T-cell (primary cell): Measurements from ENCODE around the gene PDXP.

DNA sequence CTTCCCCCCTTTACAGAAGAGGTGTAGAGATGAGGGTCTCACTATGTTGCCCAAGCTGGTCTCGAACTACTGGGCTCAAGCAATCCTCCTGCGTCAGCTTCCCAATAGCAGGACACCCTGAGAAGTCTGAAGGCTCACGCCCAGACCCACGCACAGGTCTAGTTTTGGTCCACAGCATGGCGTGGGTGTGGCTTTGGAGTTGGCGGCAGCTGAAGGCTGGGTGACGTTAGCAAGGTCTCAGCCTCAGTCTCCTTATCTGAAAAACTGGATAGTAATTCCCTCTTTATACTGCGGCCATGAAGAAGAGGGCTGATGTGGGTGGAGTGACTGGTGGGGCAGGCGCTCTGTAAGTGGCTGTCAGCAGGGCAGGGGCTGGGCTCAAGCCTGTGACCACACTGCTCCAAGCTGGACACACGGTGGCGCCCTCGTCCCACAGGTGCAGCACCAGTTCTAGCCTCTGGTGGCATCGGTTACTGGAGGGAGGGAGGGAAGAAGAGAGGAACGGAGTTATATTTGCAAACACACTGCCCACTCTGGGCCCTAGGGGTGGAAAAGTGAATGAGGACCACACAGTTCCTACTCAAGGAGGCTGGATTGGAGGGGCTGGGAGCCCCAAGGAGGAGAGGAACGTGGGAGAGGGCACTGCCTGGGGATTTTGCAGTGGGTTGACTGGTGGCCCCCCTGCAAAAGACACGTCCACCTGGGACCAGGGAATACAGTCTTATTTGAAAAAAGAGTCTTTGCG, 19.5 kb upstream of the CARD10 start:
- PRO-cap, 7 experiments: no peak in any of the 7 experiments

GRCh38 chr22:37607832-37608061, 887 bp upstream of the GGA1 start:
- PRO-cap, 7 experiments: peak in 1 of 7 experiments; most common minus-strand start chr22:37607955 (in 1)

DNA sequence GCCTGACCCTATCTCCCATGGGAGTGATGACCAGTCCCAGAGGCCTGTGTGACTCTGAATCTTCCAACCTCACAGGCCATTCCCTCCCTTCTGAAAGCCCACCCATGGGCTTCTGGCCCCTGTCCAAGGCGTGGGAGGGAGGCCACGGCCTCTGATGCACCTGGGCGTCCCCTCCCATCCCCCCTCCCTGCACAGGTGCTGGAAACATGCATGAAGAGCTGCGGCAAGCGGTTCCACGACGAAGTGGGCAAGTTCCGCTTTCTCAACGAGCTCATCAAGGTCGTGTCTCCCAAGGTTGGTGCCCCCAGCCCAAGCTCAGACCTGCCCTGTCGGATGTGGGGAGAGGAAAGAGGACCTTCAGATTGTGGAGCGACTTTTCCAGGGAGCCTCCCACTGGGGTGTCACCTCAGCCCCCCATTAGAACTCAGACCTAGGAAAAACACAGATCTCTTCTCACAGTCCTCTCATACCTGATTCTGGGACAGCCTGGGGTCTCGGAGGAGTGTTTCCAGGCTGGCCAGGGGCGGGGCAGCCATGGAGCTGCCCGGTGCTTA, 9.7 kb downstream of the GGA1 start:
- PRO-cap, 7 experiments: no peak in any of the 7 experiments

GRCh38 chr22:37631655-37632347, 7.7 kb upstream of the SH3BP1 start:
- PRO-cap, 7 experiments: peak in 6 of 7 experiments; most common plus-strand start chr22:37632050 (in 5)

GRCh38 chr22:37644737-37645344, 5.4 kb downstream of the SH3BP1 start:
- PRO-cap, 7 experiments: no peak in any of the 7 experiments

GRCh38 chr22:37649852-37650941, 8.3 kb upstream of the PDXP start:
- PRO-cap, 7 experiments: no peak in any of the 7 experiments

DNA sequence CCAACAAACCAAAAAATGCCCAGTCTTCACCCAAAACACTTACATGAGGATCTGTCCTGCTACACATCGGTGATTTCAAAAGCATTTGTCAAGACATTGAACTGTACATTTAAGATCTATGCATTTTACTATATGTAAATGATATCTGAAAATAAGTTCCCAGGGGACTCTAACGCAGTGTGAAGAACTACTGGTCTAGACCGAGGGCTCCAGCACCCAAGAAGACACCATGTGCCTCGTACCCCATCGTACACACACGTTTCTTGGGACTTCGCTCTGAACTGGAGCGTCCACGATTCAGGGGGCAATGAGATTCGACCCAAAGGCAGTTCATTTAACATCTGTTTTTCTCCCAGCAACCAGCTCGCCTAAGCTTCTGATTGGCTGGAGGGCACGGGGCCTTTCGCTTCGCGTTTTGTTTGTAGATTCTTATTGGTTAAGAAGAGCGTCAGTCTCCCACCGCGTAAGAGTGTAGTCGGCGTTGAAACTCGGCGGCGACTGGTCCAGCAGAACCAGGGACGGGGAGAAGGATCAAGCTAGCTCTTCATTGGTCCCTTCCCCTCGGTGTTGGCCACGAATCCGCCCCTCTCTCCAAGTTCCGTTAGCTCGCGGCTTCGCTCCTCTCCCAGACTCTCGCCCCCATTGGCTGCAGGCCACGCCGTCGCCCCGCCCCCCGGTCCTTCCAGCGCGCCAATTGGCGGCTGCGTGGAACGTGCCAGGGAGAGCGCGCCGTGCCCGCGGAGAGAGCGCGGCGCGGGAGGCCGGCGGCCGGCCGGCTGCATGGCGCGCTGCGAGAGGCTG, at the start of gene PDXP:
Gene PDXP (plus strand): TSS at position 721 of the 801 bp plus-strand sequence.
- PRO-cap, 7 experiments: peak in 7 of 7 experiments; most common plus-strand start position 743 of the sequence (in 7); most common minus-strand start position 309 of the sequence (in 3)

GRCh38 chr22:37684807-37685260, 1.3 kb upstream of the NOL12 start:
- PRO-cap, 7 experiments: no peak in any of the 7 experiments

GRCh38 chr22:37697336-37697801, 521 bp downstream of the TRIOBP start:
- PRO-cap, 7 experiments: peak in 1 of 7 experiments; most common plus-strand start chr22:37697695 (in 1)

DNA sequence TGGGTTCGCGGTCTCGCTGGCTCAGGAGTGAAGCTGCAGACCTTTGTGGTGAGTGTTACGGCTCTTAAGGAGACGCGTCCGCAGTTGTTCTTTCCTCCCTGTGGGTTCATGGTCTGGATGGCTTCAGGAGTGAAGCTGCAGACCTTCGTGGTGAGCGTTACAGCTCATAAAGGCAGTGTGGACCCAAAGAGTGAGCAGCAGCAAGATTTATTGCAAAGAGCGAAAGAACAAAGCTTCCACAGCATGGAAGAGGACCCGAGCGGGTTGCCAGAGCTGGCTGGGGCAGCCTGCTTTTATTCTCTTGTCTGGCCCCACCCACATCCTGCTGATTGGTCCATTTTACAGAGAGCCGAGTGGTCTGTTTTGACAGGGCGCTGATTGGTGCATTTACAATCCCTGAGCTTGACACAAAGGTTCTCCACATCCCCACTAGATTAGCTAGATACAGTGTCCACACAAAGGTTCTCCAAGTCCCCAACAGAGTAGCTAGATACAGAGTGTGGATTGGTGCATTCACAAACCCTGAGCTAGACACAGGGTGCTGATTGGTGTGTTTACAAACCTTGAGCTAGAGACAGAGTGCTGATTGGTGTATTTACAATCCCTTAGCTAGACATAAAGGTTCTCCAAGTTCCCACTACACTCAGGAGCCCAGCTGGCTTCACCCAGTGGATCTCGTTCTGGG, 20.4 kb downstream of the TRIOBP start:
- PRO-cap, 7 experiments: no peak in any of the 7 experiments

- PRO-cap, 7 experiments: no peak in any of the 7 experiments
Observed at GRCh38 chr22:37733860-37734572, 37.2 kb downstream of the TRIOBP start.

DNA sequence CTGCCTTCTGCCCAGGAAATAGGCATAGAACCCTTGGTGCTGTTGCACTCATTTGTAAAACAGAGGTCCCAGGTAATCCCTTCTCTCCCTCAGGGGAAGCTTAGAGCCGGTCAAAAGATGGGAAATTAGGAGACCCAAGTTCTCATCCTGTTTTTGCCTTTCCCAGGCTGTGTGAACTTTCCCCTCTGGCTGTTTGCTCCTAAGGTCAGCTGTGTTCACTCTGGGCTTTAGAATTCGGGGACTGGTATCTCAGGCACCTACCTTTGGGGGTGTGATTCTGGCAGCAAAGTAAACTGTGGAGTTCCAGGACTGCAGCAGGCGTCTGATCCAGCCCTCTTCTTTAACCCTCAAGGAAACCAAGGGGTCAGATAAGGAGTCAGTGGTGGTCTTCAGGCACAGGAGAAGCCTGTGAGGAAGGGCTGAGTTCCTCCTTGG, 1.4 kb downstream of the GCAT start:
- PRO-cap, 7 experiments: no peak in any of the 7 experiments

DNA sequence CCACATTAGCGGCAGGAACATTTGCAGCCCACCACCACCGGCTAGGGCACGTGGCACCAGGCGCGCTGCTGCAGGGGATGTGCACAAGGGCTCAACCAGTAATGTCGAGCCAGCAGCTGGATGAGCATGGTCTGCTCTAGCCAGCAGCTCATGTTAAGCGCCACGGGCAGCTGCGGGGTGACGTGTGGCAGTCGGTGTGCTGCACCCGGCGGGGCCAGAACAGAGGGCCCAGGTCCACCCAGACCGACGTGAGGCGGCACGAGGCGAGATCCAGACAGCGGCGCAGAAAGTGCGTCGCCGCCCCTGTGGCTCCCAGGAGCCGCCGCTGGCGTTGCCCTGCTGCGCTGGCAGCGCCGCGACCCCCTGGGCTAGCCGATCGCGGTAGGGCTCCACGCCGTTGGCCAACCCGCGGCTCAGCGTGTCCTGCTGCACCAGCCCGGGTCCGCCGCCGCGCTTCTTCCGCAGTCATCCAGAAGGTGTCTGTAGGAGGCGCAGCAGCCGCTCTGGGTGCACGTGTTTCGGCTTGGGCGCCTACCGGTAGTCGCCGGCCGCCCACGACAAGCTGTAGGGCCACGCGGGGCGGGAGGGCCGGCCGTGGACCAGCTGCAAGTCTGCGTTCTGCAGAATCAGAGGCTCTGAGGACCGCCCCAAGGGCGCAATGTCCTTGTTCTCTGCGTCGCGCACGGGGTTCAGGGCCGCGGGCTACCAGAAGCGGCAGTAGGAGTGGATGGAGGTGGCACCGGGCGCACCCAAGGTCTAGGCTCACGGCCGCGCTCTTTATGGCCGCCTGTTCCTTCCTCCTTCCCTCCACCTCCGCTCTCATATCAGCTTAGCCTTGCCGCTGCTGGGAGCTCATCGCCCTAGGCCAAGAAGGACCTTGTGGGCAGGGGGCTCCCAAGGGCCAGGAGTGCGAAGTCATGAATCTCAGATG, 4.5 kb upstream of the GALR3 start:
- PRO-cap, 7 experiments: no peak in any of the 7 experiments

DNA sequence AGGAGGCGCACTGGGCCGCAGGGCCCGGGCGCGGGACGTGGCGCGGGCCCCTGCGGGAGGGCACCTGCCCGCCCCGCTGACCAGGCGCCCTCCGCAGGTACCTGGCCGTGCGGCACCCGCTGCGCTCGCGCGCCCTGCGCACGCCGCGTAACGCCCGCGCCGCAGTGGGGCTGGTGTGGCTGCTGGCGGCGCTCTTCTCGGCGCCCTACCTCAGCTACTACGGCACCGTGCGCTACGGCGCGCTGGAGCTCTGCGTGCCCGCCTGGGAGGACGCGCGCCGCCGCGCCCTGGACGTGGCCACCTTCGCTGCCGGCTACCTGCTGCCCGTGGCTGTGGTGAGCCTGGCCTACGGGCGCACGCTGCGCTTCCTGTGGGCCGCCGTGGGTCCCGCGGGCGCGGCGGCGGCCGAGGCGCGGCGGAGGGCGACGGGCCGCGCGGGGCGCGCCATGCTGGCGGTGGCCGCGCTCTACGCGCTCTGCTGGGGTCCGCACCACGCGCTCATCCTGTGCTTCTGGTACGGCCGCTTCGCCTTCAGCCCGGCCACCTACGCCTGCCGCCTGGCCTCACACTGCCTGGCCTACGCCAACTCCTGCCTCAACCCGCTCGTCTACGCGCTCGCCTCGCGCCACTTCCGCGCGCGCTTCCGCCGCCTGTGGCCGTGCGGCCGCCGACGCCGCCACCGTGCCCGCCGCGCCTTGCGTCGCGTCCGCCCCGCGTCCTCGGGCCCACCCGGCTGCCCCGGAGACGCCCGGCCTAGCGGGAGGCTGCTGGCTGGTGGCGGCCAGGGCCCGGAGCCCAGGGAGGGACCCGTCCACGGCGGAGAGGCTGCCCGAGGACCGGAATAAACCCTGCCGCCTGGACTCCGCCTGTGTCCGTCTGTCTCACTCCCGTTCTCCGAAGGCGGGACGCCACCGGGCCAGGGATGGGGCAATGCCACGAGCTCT, 1.7 kb downstream of the GALR3 start:
- PRO-cap, 7 experiments: no peak in any of the 7 experiments

DNA sequence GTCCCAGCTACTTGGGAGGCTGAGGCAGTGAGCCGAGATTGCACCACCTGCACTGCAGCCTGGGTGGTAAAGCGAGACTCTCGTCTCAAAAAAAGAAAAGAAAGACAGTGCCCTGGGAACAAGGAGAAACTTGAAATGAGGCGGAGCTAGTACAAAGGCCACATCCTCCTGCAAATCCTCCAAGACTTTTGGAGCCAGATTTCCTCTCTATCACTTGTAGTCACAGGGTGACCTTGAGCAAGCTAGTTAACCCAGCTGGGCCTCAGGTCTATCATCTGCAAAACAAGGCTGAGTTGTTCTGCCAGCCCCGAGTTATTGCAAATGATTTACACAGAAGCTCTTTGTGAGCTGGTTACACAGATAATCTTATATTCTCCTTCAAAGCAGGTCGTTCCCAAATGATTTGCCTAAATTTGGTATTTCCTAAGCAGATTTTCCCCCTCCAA, 1.9 kb downstream of the ANKRD54 start:
- PRO-cap, 7 experiments: no peak in any of the 7 experiments

- PRO-cap, 7 experiments: peak in 6 of 7 experiments; most common plus-strand start chr22:37896435 (in 2); most common minus-strand start chr22:37896398 (in 5)
Observed at GRCh38 chr22:37896170-37896741, 9.8 kb upstream of the MICALL1 start.

DNA sequence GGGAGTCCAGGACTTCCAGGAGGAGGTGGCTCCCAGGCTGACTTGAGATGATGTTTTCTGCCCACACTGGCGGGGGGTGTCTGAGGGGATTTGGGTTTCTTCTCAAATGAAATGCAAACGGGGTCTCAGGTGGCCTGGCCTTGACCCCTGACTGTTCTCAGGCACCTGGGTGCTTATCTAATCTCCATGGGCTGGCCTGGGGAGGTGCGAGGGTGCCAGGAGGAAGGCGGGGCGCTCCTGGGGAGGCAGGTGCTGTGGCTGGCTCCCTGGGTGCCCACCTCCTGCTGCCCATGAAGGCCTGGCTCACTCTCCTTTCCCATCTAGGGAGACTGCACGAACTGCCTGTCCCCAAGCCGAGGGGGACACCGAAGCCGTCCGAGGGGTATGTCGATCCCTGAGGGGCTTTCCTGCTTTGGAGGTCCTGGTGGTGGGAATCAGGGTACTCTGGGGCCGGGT, 18.3 kb downstream of the MICALL1 start:
- PRO-cap, 7 experiments: no peak in any of the 7 experiments

DNA sequence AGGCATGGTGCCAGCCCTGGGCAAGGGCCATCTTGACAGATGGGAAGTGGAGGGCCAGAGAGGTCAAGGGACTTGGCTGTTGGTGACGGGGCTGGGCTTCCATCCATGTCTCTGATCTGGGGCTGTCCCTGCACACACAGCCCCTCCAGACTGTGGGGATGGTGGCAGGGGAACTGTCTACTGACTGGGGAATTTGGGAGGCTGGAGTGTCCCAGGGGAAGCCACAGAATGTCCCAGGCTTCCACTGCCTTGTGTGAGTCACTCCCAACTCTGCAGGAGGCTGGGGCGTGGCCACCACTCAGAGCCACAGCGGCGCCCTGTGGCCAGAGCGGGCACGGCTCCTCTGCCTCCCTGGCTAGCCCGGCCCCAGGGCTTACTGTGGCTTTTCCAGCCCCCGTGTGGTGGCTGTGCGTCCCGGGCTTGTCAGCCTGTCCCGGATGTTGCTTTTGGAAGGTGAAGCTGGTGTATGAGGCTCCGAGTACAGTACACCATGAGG, 19.6 kb downstream of the C22orf23 start:
- PRO-cap, 7 experiments: no peak in any of the 7 experiments

- PRO-cap, 7 experiments: no peak in any of the 7 experiments
Observed at GRCh38 chr22:37996300-37996769, 12.0 kb upstream of the SOX10 start.

DNA sequence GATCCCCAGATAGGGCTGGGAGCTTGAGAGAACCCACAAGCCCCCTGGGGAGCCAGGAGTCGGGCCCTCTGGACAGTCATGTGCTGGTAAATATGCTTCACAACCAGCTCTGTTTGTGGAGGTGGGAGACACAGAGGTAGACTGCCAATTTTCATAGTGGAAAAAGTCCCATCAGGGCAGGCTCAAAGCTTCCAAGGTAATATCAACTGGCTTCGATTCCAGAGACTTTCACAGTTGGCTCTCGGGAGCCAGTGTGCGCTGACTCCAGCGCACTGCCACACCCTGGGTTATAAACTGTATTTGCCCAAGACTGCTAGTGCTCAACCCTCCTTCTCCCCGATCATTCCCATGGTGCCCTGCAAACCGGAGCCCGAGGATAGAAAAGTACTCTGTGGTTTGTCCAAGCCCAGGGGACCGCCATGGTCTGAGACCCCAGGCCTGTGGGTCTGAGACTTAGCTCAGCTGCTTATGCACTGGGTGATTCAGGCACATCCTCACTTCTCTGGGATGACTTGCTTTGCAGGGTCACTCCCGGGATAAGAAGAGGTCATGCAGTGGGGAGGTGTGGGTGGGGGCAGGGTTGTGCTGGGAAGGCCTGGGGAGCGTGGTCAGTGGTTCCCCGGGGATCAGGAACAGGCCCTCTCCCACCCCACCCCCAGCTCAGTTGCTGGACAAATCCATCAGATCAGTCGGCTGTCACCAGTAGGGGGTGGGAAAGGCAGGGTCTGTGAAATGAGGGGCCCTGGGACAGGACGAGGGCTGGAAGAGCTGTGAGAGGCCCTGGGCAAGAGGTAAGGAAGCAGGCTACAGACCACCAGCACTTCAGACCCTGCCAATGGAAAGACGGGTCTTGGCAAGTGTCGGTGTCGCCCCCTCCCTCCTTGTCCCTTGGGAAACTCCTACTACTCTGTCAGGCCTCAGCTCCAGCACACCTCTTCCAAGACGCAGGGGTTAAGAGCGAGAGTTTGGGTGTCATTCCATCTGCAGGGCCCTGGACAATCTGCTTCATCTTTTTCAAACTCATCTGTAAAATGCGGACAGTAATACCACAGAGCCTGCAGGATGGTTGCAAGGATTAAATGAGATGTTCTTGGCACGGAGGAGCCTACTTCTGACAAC, 26.6 kb upstream of the PICK1 start:
- PRO-cap, 7 experiments: no peak in any of the 7 experiments